Liver (tissue), 9 donors: ENCODE measurements around the gene TAF1D.

DNA sequence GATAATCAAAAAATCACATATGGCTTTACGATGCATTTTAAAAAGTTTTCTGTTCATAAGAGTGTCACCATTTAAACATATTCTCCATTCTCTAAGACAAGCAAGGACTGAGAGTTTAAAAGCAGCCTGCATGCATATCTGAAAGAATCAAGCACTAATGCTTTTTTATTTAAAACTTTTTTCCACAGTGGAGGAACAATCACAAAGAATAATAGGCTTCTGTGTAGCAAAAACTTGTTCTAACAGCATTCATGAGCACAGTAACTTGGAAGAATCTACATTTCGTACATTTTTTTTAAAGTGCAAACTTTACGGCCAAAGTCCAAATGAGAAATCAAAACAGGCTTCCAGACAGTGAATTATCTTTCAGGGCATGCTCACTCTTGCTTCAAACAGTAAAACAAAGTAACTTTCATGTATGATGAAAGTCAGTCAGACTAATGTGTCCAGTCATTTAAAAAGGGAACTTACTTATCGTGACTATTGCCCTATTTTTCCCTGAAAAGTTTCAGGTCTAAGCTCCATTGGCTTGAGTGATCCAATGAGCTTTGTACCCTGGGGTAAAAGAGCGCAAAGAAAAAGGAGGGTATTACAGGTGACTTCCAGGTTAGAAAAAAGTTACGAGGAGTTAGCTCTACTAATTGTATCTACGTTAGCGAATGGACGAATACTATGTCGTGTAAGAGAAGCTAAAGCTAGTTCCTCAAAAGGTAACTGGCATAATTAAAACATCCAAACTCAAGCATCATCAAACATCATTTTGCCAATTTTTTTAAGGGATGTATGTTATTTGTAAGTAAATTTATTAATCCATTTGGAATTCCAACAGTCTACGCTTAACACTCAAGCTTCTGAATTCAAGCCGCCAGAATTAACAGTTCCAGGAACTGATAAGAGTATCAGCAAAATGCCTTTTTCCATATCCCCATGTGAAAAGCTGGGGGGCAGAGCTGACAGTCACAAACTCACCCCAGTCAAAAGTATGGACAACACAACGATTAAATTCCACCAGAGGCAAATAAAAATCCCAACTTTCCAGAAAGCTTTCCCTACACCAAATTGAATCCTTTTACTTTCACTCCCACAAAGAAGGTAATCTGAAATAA is 1.6 kb downstream of the PICALM start:
- PRO-cap, 5 experiments: peak in 4 of 5 experiments; most common plus-strand start position 605 of the sequence (in 3); most common minus-strand start position 540 of the sequence (in 2)
- RAMPAGE, long total RNA, 2 experiments: no peak in any of the 2 experiments
- RRBS: no CpG with 5 or more reads among the region's 13 CpGs

GRCh38 chr11:86067993-86068606 is 784 bp downstream of the PICALM start:
- PRO-cap, 5 experiments: no peak in any of the 5 experiments
- RAMPAGE, long total RNA, 2 experiments: no peak in any of the 2 experiments
- RRBS: 1% methylated on average over 17 of the region's 29 CpGs

- PRO-cap, 5 experiments: no peak in any of the 5 experiments
- RAMPAGE, long total RNA, 2 experiments: no peak in any of the 2 experiments
- RRBS: no CpG with 5 or more reads among the region's 6 CpGs
Measured at GRCh38 chr11:86196266-86196705, 48.3 kb upstream of the EED start.

GRCh38 chr11:86202070-86202380 is 42.5 kb upstream of the EED start:
- PRO-cap, 5 experiments: no peak in any of the 5 experiments
- RAMPAGE, long total RNA, 2 experiments: no peak in any of the 2 experiments
- RRBS: no CpG with 5 or more reads among the region's 1 CpG

GRCh38 chr11:86449676-86450326 is 75.1 kb downstream of the CCDC81 start:
- PRO-cap, 5 experiments: no peak in any of the 5 experiments
- RAMPAGE, long total RNA, 2 experiments: no peak in any of the 2 experiments
- RRBS: no CpG with 5 or more reads among the region's 2 CpGs

- PRO-cap, 5 experiments: no peak in any of the 5 experiments
- RAMPAGE, long total RNA, 2 experiments: no peak in any of the 2 experiments
- RRBS: no CpG with 5 or more reads among the region's 4 CpGs
Measured at GRCh38 chr11:86623054-86623642, 177.2 kb upstream of the PRSS23 start.

- PRO-cap, 5 experiments: peak in 2 of 5 experiments; most common plus-strand start chr11:86940381 (in 2); most common minus-strand start chr11:86940276 (in 1)
- RAMPAGE, long total RNA, 2 experiments: no peak in any of the 2 experiments
- RRBS: no CpG with 5 or more reads among the region's 7 CpGs
Measured at GRCh38 chr11:86940131-86940499, 15.1 kb downstream of the FZD4 start.

DNA sequence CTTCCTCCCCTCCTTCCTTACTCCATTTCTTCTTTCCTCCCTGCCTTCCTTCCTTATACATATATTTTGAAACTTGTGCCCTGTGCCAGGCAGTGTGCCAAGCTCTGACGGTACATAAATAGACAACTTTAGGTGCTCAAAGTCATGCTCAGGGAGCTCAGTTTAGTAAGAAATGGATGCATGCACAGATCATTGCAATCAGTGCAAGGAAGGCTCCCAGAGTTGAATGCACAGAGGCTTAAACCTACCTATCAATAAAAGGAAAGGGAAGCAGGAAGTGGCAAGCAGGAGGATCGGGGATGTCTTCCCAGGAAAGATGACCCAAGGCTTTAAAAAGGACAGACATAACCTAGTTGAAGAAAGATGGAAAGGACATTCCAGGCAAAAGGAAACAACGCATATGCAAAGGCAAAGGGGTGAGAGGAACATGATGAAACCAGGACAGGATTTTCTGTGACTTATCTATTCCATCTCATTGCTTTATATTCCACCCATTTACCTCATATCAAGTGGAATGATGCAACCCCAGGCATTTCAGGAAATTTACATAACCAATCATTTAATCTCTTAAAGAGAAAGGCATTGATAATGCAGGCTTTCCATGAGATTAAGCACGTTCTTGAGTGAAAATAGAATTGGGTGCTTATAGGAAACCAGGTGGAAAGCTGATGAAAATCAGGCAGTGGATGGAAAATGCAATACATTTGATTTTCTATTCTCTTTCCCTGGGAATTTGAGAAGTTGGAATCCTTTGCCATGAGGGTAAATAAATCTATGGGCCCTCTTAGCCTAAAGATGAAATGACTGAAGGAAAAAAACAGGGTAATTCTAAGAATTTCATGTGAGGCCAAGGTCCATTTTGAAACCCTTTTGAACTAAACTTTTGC is 13.0 kb downstream of the FZD4 start:
- PRO-cap, 5 experiments: peak in 3 of 5 experiments; most common minus-strand start position 230 of the sequence (in 1)
- RAMPAGE, long total RNA, 2 experiments: no peak in any of the 2 experiments
- RRBS: no CpG with 5 or more reads among the region's 4 CpGs

DNA sequence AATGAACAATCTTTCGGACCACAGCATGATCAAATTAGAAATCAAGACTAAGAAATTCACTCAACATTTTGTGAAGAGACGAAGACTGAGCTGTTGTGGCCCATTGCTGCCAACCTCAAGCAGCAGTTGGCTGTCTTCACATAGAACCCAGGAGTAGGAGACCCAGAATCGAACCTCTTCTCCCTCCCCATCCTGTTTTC is 13.5 kb upstream of the TMEM135 start:
- PRO-cap, 5 experiments: no peak in any of the 5 experiments
- RAMPAGE, long total RNA, 2 experiments: no peak in any of the 2 experiments
- RRBS: no CpG with 5 or more reads among the region's 3 CpGs

GRCh38 chr11:89417155-89417409 is 74.1 kb downstream of the NOX4 start:
- PRO-cap, 5 experiments: no peak in any of the 5 experiments
- RAMPAGE, long total RNA, 2 experiments: no peak in any of the 2 experiments
- RRBS: no CpG with 5 or more reads among the region's 2 CpGs

GRCh38 chr11:89495709-89496555 is 4.8 kb upstream of the NOX4 start:
- PRO-cap, 5 experiments: no peak in any of the 5 experiments
- RAMPAGE, long total RNA, 2 experiments: no peak in any of the 2 experiments
- RRBS: no CpG with 5 or more reads among the region's 3 CpGs

- PRO-cap, 5 experiments: no peak in any of the 5 experiments
- RAMPAGE, long total RNA, 2 experiments: no peak in any of the 2 experiments
- RRBS: no CpG with 5 or more reads among the region's 3 CpGs
Measured at GRCh38 chr11:90202179-90203018, 20.4 kb downstream of the CHORDC1 start.

DNA sequence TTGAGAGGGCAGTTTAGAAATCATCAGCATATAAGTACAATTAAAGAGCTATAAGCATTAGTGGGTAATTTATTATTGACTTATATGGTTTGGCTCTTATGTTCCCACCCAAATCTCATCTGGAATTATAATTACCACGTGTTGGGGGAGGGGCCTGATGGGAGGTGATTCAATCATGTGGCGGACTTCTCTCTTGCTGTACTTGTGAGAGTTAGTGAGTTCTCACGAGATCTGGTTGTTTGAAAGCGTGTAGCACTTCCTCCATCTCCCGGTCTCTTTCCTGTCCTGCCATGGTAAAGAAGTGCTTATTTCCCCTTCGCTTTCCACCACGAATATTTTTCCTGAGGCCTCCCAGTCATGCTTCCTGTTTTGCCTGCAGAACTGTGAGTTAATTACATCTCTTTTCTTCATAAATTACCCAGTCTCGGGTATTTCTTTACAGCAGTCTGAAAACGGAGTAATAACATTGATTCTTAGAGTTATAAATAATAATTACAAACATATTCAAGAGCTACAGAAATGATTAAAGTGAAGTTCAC is 28.2 kb upstream of the CHORDC1 start:
- PRO-cap, 5 experiments: no peak in any of the 5 experiments
- RAMPAGE, long total RNA, 2 experiments: no peak in any of the 2 experiments
- RRBS: no CpG with 5 or more reads among the region's 9 CpGs

DNA sequence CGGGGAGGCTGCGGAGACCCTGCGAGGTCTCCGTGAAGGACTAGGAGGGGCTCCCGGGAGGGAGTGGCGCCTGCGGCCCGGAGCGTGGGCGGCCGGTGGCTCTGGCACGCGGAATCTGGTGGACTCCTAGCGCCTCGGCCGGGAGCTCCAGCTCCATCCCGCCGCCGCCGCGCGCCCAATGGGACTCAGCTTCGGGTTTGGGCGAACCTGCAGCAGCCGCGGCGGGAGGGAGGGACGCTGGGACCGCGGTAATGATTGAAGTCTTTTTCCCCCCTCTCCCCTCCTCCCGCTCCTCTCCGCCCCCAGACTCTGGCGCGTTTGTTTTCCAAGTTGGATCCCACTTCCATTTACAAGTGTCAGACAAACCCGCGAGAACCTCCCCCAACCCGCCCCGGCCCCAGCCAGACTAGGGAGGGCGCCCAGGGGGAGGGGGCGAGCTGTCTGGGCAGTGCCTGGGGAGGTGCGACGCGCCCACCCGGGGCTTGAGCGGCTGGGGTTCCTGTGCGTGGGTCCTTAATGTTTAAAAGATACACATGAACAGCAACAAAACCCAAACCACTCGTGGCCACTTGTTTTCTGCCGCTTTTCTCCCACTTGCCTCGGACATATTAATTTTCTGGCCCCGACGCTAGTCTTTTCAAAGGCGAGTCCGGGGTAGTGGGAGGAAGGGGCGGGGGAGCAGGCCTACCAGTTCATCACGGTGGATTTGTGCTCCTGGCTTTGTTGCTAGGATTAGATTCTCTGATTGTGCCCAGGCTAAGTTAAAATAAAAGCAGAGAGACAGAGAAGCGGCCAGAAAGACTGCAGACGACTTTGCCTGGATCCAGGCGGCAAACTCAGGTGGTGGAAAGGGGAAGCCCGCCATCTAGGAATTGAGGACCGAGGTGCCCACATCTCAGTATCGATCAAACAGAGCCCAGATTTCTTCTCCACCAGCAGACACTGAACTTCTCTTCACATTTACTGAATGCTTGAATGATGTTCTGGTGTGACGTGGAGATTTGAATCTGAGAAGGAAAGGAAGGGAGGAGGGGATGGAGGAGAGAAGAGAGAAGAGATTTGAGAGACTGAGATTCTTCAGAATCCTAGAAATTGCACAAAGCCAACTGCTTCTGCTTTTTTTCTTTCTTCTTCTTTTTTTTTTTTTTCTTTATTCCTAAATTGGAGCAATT is 2.4 kb downstream of the FAT3 start:
- PRO-cap, 5 experiments: no peak in any of the 5 experiments
- RAMPAGE, long total RNA, 2 experiments: no peak in any of the 2 experiments
- RRBS: 7% methylated on average over 17 of the region's 62 CpGs

DNA sequence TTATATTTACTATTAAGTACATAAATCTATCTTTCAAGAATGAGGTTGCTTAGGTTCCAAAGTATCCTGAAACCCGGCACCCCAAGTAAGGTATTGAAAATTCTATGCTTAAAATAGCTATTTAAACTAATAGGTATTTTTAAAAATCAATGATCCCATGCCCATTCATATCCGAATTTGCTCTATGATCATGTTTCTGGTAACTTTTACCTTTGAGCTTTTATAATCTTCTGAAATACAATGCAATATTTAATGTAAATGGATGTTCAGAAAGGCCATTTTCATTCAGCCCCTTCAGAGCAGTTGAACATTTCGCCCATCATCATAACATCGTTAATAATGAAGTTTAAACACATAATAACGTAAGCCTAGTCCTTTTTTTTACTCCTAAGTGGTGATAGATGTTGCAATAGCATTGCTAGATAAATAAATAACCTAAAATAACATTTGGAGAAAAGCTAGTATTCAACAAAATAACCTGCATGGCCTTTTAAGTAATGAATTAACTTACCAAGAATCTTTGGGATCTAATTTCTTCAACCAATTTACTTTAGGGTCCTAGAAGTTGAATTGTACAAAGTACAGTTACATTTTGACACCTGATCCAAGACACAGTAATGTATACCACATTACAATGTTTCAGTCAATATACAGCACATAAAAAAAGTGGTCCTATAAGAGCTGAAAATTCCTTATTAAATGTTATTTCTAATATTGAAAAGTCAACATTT is 9.9 kb downstream of the TAF1D start:
- PRO-cap, 5 experiments: peak in 1 of 5 experiments; most common minus-strand start position 330 of the sequence (in 1)
- RAMPAGE, long total RNA, 2 experiments: no peak in any of the 2 experiments
- RRBS: no CpG with 5 or more reads among the region's 5 CpGs

DNA sequence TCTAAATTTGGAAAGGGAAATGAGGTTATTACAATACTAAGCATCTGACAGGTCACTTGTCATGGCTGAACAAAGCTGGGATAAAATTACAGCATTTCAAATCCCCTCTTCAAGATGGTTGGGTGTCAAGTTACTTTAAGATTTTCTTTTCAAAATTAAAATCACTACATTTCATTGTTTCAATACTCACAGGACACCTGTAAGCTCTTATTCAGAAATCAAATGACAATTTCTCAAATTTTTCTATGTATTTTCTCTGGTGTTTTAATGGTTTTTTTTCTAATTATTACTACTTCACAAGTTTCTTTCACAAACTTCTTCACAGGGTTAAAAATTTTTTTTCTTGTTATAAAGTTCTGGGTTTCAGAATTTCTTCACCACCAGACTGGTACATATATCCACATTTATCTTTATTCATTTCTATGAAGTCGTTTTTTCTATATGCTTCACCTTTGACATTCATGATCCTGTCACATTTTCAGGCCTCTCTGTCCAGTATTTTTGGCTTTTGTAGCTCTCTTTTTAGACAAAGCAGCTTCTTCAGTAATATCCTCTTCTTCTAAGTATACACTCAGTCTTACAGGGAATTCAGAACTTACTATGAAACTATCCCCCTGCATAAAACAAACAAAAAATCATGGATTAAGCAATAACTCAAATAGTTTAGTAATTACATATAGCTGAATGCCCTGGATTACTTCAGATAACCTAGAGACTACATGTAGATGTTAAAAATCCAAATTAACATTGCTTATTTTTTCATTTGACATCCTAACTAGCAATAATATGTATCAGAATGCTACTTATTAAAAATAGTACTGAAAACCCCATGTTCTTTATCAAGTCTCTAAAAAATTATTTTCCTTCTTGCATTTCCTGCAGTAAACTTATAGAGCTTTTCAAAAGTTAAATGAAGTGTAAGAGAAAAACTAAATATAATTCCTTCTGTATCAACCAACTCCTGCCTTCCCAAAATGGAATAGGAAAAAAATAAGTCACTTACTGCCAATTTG is 5.3 kb downstream of the TAF1D start:
- PRO-cap, 5 experiments: no peak in any of the 5 experiments
- RAMPAGE, long total RNA, 2 experiments: no peak in any of the 2 experiments
- RRBS: no CpG with 5 or more reads among the region's 1 CpG

DNA sequence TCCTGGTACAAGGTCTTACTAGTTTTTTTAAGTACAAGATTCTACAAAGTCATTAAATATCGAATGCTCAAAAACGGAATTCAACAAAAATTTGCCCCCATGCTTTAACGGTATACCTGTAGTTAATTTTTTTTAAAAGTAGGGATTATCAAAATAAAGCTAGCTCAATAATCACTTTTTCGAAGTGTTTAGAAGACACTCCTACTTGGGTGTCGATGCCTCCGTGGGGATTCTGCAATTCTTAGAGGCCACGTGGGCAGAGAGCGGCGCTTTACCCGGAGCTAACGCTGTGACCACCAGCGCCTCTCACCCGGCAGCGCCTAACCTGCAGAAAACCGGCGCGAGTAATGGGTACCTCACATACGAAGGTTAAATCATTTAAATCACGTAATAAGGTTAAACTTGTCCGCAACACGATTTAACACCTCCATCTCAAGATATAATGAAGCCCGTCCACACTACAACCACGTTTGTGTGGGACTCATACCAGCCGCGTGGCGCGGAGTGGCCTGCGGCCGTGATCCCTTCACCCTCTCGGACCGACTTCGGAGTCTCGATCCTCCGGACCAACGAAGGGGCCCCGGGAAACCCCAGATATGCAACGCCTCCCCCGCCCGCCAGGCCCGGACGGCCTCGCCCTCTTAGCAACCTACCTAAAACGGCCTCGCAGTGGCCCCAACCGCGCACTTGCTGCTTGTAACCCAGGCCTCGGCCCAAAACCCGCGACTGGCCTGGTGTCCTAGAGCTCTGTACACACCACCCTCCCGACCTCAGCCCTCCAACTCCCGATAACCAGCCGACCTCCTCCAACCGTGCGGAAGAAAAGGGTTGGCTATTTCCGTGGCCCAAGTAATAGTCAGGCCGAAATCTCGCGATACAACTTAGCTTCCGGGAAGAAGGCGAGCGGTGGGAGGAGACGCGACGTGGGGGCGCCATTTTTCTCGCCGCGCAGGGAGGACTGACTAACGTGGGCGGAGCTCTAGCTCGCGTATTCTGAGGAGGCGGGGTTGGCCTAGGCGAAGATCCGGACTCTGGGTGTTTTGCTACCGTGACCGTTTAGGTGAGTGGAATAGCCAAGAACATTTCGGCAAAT is at the start of gene TAF1D:
TSS of gene TAF1D (minus strand) at position 827 of the 1,093 bp plus-strand sequence.
- PRO-cap, 5 experiments: peak in 5 of 5 experiments; most common plus-strand start position 996 of the sequence (in 3); most common minus-strand start position 826 of the sequence (in 5)
- RAMPAGE, long total RNA, 2 experiments: start-site peak on the plus strand in 2 of 2 experiments, centred at positions 994 to 1,007 of the sequence, 779 to 2,164 reads per replicate; start-site peak on the minus strand in 2 of 2 experiments, centred at positions 747 to 796 of the sequence, 24 to 83 reads per replicate
- RRBS: 2% methylated on average over 5 of the region's 78 CpGs

DNA sequence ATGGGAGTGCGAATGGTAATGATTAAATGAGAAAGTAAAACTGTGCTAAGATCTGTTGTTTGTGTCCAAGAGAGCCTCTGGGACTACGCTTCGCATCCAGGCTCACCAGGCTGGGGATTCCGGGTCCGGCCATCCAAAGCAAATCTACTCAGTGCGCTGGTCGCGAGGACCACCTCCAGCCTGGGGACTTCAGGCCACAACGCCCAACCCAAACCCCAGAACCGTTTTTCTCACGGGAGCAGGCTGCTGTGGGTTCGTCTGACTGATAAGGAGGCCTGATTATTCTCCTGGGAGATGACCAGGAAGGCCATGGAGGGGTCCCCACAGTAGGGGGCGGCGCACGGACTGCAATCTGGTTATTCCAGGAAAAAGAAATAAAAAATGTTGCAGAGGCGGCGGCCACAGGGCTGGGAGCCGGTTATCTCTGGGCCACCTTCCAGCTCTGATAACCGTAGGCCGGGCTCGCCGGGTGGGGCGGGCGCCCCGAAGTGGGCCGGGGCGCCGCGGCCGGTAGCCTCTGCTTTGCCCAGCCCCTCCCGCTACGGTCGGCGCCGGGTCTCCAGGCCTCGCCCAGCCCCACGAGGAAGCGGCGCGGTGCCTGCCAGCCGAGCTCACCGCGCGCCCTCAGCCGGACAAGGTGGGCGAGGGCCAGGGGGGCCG is 616 bp downstream of the VSTM5 start:
- PRO-cap, 5 experiments: no peak in any of the 5 experiments
- RAMPAGE, long total RNA, 2 experiments: no peak in any of the 2 experiments
- RRBS: 4% methylated on average over 15 of the region's 47 CpGs

GRCh38 chr11:94132829-94133295 is 4.2 kb downstream of the PANX1 start:
- PRO-cap, 5 experiments: peak in 4 of 5 experiments; most common plus-strand start chr11:94133085 (in 4); most common minus-strand start chr11:94132959 (in 2)
- RAMPAGE, long total RNA, 2 experiments: no peak in any of the 2 experiments
- RRBS: no CpG with 5 or more reads among the region's 3 CpGs

DNA sequence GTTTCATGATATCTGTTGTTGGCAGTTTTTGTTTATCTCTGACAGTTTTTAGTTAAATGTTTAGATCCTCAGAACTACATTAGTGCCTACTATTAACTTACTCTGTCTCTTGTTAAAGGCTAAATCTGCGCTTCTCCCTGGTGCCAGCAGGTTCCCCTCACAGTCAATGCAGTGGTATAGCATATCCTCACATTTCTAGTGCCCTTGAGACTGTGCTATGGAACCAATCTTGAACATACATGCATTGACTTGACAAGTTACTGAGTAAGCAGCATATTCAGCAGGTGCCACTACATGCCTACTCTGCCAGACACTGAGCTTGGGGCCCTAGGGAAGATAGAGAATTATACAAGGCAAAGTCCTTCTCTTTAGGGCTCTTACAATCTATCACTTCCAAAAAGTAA is 3.1 kb downstream of the FUT4 start:
- PRO-cap, 5 experiments: no peak in any of the 5 experiments
- RAMPAGE, long total RNA, 2 experiments: no peak in any of the 2 experiments
- RRBS: no CpG with 5 or more reads among the region's 1 CpG